Helper T cell (primary cell): ENCODE measurements around the genes ZNF792 and GPR42.

- PRO-cap, 2 experiments = no peak in any of the 2 experiments
These were observed 9.4 kb downstream of the GARRE1 start for GRCh38 chr19:34263655-34264275.

DNA sequence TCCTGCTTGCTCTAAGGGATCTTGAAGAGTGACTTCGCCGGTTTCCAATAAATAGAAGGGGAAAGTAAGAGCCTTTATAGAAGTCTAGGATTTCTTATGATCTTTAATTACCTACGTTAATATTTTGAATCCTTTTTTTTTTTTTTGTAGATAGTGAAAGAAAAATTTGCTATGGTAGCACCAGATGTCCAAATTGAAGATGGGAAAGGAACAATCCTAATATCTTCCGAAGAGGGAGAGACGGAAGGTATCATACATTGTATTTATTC, 21.3 kb upstream of the WTIP start:
- PRO-cap, 2 experiments = no peak in any of the 2 experiments

- PRO-cap, 2 experiments = no peak in any of the 2 experiments
These were observed 13.3 kb upstream of the WTIP start for GRCh38 chr19:34468241-34468679.

DNA sequence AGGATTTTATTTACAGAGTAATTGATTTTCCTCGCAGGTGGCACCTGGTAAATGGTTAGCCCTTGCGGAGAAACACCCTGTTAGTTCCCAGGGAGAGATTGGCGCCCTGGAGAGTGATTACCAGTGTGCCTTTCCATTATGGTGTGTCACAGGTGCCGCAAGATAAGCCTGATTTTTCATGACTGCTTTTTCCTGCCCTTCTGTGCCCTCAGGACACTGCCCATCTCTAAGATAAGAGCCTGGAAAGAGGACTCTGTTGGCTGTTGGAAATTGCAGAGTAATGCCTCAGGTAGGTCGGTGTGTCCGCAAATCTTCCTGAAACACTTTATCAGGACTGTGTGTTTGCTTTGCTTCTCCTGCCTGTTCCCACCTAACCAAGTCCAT, 707 bp downstream of the ZNF181 start:
- PRO-cap, 2 experiments = no peak in any of the 2 experiments

- PRO-cap, 2 experiments = peak in 1 of 2 experiments; most common plus-strand start chr19:34962649 (in 1)
These were observed 1.8 kb downstream of the ZNF792 start for GRCh38 chr19:34961923-34962925.

GRCh38 chr19:34963886-34964517, at the start of gene ZNF792:
Gene ZNF792, minus strand, starts transcription at chr19:34964229.
- PRO-cap, 2 experiments = peak in 2 of 2 experiments; most common plus-strand start chr19:34964135 (in 1); most common minus-strand start chr19:34964225 (in 2)

DNA sequence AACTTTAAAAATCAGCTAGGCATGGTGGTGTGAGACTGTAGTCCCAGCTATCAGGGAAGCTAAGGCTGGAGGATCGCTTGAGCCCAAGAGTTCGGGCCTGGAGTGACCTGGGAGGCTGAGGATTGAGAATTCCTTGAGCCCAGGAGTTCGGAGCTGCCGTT, 3.8 kb downstream of the GRAMD1A start:
- PRO-cap, 2 experiments = no peak in any of the 2 experiments

GRCh38 chr19:35042837-35043346, 1.4 kb downstream of the HPN start:
- PRO-cap, 2 experiments = no peak in any of the 2 experiments

GRCh38 chr19:35048543-35049727, 7.4 kb downstream of the HPN start:
- PRO-cap, 2 experiments = no peak in any of the 2 experiments

DNA sequence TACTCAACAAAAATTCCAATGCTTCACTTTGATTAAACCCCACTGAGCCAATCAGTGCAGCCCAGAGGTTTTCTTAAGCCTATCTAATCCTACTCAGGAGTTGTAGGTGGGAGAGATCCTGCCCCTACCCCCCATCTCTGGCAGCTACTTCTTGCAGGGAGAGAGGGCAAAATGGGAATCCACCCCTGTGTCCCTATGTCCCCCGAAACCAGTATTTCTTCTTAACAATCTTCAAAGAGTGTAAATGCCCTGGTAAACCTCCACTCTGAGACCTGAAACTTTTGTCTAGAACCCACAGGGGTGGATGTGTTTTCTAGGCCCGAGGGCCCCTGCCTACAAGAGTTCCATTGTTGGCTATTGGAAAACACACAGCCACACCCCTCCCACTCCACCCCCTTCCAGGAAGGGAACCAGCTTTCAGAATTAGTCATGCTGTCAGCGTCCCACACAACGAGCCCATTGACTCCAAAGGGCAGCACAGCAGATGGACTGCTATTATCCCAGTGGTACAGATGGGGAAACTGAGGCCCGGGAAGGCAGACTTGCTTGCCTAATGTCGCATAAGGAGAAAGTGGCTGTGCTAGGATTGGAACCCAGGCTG, 8.3 kb upstream of the FXYD3 start:
- PRO-cap, 2 experiments = no peak in any of the 2 experiments

DNA sequence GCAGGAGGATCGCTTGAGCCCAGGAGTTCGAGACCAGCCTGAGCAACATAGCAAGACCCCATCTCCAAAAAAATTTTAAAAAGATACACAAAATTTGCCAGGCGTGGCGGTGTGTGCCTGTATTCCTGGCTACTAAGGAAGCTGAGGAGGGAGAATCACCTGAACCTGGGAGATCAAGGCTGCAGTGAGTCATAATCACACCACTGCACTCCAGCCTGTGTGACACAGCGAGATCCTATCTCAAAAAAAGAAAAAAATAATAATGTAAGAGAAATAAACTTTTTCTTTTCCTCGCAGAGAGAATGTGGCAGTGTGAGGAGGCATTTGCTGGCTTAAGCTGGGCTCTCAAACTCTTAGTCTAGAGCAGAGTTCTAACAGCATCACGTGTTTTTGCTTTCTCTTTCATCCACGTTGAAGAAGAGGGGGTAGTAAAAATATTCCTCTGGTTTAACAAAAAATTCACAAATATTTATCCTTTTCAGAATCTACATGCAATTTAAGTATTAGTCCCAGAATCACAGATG, 21.0 kb downstream of the FAM187B start:
- PRO-cap, 2 experiments = peak in 2 of 2 experiments; most common plus-strand start position 294 of the sequence (in 2); most common minus-strand start position 329 of the sequence (in 1)

DNA sequence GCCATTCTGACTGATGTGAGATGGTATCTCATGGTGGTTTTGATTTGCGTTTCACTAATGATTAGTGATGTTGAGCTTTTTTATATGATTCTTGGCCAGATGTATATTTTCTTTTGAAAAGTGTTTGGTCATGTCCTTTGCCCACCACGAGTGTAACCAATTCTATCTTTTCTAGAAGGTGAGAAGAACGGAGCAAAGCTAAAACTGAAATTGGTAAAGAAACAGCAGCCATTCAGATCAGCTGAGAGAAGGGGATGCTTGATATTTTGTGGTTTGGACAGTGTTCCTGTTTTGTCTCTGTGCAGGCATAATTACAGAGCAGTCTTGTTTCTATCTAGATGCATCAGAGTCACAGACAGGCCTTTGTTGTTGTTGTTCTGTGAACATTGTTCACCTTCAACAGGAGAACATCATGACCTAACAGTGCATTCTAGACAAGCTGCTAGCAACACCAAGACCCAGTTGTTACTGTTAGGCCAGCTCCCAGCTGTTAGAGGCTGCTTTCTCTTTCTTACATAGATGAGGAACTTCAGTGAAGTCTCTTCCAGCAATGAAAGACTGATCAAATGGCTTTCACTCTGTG, 8.6 kb upstream of the LSR start:
- PRO-cap, 2 experiments = peak in 2 of 2 experiments; most common plus-strand start position 420 of the sequence (in 2); most common minus-strand start position 470 of the sequence (in 2)

- PRO-cap, 2 experiments = no peak in any of the 2 experiments
These were observed 1.4 kb upstream of the HAMP start for GRCh38 chr19:35281018-35281218.

- PRO-cap, 2 experiments = no peak in any of the 2 experiments
These were observed 7.7 kb downstream of the MAG start for GRCh38 chr19:35299621-35300067.

DNA sequence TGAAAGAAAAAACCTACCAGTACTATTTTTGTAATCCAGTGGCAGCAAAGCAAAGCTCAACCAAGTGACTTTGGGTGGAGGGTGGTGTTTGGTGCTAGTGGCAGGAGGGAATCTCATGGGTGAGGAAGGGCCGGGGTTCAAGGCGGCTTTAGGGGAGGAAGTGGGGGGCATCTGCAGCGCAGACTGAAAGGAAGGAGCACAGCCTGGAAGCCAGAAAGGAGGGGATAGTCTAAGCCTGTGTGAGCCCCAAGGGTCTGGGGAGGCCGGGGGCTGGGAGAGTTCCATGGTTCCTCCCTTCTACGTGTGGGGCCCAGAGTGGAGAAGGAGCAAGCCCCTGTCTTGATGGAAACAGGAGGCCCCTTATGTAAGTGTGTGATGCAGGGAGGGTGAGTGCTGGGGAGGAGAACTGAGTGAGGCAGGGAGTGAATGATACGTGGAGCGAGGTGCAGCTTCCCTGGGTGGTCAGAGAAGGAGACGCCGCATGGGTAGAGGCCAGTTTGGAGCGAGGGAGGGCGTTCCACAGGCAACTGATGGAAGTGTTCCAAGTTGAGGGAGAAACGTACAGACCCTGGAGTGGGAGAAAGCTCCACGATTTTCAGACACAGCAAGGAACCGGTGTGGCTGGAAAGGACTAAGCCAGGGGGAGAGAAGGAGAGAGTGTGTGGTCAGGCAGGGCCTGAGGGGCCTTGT, 15.9 kb downstream of the MAG start:
- PRO-cap, 2 experiments = no peak in any of the 2 experiments

DNA sequence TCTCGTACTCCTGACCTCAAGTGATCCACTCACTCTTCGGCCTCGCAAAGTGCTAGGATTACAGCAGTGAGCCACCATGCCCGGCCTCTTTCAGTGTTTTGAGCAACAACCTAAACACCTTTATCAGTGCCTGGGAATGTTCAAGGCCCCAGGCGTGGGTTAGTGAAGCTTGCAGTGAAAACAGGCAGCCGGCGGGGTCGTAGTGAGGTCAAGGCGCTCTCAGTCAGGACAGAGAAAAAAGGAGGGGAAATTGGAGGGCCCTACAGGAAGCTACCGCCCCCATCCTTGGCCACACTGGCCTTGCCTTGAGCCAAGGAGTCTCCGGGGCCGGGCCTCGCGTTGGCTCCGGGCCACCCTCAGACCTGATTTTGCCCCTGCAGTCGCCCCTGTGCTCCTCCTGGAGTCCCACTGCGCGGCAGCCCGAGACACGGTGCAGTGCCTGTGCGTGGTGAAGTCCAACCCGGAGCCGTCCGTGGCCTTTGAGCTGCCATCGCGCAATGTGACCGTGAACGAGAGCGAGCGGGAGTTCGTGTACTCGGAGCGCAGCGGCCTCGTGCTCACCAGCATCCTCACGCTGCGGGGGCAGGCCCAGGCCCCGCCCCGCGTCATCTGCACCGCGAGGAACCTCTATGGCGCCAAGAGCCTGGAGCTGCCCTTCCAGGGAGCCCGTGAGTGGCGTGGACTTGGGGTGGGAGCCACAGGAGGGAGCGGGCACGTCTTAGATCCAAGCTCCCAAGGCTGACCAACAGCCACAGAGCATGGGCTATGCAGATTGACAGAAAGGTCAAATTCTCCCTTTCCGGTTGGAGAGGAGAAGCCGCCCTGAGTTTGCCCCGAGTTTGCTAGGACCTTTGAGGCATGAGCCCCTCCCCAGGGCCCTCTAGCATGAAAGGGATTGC, 17.8 kb downstream of the MAG start:
- PRO-cap, 2 experiments = no peak in any of the 2 experiments

GRCh38 chr19:35370891-35371359, at the start of gene GPR42:
Gene GPR42, plus strand, starts transcription at chr19:35371068.
- PRO-cap, 2 experiments = no peak in any of the 2 experiments

GRCh38 chr19:35433457-35433872, 14.6 kb upstream of the FFAR2 start:
- PRO-cap, 2 experiments = no peak in any of the 2 experiments

- PRO-cap, 2 experiments = no peak in any of the 2 experiments
These were observed 11.5 kb upstream of the KRTDAP start for GRCh38 chr19:35501652-35502273.

DNA sequence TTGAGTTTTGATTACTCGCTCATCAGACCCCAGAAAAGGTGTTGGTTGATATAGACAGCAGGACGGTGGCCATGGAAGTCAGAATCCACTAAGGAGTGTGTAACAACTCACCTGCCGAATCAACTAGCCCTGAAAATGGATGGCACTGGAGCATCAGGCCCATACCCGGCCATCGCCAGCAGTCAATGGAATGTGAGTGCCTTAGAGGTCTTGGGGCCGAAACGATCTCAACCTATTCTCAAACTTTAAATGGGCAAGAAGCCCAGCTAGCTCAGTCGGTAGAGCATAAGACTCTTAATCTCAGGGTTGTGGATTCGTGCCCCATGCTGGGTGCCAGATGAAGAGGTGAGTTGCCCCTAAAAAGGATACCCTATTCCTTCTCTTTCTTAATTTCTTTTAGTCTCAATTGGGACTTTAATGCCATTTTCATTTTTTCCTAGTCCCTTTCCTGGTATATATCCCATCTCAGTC, 10.3 kb upstream of the PMIS2 start:
- PRO-cap, 2 experiments = no peak in any of the 2 experiments